Left ventricle myocardium (tissue), 1 donor: ENCODE results near the genes DHRS13 and PHF12.

- PRO-cap = no peak
These were observed 16.4 kb downstream of the ERAL1 start for GRCh38 chr17:28871012-28871737.

DNA sequence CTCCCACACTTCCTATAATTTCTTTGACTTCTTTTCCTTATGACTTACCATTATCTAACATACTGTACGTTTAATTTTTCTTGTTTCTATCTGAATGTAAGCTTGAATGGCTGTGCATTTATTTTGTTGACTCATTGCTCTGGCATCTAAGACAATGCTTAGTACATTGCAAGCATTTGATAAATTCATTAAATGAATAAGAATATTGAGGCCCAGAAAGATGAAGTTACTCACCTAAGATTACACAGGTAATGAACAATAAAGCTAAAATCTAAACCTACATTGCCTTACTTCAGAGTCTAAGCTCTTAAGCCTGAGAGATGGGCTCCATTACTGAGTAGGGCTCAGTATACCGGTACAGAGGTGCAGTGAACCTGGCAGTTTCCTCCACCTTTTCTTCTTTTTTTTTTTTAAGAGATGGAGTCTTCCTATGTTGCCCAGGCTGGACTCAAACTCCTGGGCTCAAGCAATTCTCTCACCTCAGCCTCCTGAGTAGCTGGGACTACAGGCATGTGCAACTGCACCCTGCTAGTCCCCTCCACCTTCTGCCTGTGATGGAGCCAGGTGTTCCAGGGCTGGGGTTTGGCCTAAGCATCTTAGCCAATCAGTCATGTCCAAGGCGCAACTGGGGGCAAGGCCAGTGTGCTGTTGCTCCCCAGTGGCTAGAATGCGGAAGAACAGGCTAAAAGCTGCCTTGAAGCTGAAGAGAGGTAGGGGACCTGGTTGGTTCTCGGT, 18.8 kb downstream of the FLOT2 start:
- PRO-cap = no peak

- PRO-cap = no peak
These were observed 15.4 kb downstream of the FLOT2 start for GRCh38 chr17:28882224-28882496.

- PRO-cap = no peak
These were observed 5.9 kb downstream of the FLOT2 start for GRCh38 chr17:28891493-28892136.

DNA sequence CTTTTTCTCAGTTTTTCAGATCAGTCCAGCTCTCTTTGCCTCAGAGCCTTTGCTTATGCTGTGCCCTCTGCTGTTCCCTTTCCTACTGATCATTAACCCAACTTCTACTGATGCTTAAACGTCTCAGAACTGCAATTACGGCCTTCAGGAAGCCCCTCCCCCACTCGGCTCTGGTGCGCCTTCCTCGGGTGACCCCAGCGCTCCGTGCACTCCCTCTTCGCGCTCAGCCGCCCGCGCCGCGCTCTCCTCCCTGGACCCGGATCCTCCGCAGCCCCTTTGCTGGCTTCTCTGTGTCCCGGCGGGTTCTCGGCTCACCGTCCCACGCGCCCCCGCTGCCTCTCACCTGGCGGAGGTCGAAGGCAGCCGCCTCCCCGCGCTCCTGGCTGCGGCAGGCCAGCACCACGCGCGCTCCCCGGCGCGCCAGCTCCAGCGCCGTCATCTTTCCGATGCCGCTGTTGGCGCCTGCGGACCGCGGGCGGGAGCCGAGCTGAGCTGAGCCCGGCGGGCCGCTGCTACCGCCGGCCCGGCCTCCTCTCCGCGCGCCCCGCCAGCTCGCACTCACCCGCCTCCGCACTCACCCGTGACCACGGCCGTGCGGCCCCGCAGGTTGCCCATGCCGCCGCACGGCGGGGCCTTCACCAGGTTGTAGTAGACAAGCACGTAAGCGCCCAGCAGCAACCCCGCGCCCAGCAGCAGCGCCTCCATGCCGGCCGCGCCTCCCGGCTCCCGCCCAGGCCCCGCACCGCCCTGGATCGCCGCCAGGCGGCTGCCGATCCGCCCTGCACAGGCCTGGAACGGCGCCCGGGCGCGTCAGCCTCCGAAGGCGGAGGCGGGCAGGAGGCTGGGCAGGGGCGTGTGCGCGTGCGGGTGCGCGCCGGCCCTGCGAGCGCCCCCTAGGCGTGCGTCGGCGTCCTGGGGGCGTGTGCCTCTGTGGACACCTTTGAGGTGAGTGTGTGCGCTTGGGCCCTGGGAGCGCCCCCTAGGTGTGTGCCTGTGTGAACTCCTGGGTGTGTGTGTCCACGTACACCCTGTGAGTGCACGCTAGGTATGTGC, at the start of gene DHRS13:
DHRS13 (minus strand) TSS at position 840 of the 1,053 bp plus-strand sequence.
- PRO-cap = unidirectional peak, plus-strand start at position 207 of the sequence; unidirectional peak, minus-strand start at position 728 of the sequence

GRCh38 chr17:28909858-28911183, 7.4 kb upstream of the DHRS13 start:
- PRO-cap = no peak

DNA sequence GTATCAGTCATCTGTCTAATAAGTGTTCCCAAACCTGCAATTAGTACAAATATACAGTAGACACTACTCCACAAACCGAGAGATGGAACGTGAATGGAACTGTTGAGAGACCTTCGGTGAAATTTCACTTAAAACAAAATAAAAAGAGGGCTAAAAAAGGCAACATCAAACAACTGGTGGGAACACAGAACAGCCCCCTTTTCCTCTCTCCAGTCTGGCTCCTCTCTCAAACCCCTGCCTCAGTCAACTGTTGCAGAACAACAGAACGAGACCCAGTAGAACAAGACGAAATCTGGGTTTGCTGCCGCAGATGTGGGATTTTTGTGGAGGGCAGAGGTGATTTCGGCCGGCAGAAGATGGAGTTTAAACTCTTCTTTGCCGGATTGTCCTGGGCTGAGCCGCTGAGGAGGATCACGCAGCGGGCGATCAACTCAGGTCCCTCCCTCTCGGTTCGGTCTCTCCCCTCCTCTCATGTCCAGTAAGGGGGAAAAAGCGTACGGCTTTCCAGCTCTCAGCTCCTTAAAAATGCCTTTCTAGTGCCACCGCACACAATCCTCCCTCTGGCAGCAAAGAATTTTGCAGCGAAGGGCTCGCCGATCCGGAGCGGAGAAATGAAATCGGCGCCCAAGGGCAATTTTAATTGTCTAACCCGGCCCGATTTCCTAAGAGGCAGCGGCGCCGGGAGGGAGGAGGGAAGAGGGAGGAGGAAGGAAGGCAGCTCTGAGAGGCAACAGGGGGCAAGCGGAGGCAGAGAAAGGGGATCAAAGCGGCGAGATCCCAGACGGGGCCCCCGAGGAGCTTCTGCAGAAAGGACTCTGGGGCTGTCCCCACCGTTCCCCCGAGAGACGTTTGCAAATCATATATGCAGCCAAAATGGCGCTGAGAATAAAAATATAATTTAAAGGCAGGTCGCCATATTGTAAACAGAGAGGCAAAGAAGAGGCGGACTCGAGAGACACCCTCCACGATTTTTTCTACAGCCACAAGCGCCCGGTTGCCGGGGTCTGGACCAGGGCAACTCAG, 2.4 kb downstream of the PHF12 start:
- PRO-cap = bidirectional peak, plus-strand start at position 472 of the sequence, minus-strand start at position 376 of the sequence

DNA sequence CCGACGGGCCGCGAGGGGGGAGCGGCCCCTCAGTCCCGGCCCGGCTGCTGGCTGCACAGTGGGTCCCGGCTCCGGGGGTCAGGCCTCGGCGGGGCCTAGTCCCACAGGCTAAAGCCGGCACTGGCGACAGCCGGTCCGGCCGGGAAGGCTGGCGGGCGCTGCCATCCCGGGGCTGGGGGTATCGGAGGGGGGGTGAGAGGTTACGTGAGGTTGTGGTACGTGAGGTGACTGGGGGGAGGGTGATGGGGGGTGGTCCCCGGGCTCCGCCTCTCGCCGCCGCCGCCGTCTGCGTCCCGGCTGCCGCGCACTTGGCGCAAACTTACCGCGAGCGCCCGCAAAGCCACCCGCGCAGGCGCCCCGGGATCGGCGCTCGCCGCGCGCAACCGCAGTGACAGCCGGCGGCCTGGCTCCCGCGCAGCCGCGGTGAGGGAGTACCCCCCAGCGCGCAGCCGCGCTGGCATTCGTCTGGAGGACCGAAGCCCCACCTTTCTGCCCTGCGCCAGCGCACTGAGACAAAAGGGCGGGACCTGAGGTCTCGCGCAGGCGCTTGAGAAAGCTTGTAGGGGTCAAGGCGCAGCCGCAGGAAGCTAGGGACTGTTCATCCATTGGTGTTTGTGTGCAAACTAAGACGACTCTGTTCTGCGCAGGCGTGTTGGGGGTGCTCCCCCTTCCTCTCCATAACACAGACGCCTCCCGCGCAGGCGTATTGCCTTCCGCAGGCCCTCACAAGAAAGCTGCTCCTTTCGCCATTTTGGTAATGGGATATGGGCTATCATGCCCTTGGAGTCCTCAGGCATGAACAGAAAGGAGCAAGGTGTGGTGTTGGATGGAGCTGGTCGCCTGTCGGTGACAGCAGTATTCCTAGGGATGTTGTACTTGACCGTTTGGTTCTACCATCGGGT, at the start of gene PHF12:
PHF12 (minus strand) TSS at position 375 of the 902 bp plus-strand sequence.
- PRO-cap = bidirectional peak, plus-strand start at position 678 of the sequence, minus-strand start at position 321 of the sequence

DNA sequence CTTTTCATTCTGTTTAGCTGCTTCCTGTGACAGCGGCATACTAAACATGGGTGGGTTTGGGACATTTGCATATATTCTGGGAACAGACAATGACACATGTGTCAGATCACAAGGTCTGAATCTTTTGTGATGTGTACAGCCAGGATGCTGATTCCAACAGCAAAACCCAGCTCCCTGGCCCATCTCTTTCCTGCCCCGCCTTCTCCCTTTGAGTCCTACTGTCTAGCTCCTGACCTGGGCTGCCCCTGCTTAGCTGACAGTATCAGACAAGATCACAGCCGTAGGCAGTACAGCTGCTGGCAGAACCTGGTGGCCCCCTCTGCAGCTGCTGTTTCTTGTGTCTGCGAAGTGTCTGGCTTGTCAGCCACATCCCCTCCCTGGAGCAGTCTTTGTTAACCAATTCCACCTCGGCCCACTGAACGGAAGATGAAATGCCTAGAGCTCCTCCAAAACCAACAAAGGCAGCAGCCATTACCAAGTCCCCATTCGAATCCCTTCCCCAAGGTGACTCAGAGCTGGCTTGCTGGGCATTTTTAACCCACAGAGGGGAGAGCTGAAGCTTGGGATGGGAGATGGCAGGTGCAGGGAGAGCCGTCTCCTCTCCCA, 5.6 kb downstream of the PIPOX start:
- PRO-cap = no peak

DNA sequence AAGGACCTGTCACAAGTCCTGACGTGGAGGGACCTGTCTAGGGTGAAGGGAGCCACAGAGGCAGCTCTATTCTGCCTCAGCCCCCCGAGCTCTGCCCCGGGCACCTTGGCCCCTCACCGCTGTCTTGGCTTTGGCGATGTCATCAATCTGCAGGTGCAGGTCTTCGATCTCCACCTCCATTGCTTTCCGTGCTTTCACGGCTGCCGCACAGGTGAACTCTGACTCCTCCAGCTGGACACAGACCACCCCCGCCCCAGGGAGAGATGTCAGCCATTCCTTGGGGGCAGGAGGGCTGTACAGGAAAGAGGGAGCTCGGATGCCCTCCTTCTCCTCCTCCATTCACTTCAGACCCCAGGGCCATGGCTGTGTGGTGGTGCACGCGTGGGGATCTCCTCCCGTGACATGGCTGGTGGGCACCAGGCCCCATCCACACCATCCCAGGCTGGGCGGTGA, 49.3 kb downstream of the PIPOX start:
- PRO-cap = no peak

GRCh38 chr17:29093128-29093641, 50.2 kb downstream of the PIPOX start:
- PRO-cap = no peak

DNA sequence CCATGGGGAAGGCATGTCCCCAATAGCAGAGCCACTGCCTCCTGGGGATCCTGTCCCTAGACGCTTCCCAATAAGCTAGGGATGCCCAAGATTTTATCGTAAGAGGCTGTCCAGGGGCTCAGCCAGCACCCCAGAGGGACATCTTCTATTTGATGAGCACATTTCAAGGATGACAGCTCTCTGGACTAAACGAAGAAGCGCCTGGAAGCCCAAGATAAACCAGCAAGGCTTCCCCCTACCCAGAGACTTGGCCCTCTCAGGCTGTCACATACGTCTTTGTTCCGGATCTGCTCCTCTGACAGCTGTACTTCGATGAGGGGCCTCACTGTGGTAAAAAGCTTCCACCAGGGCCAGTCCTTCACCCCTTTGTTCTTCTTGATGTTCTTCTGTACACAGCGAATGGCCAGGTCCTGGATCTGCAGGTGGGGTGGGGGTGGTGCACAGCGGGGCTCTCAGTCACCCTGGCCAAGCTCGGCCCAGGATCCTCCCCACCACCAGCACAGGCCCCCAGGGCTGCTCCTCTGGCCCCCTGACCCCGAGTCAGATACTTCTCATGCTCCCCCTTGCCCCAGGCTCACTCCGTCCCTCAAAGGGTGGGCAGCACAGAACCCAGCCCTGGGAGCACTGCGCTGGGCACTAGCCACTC, 55.7 kb downstream of the PIPOX start:
- PRO-cap = no peak

- PRO-cap = no peak
These were observed 56.7 kb downstream of the PIPOX start for GRCh38 chr17:29099505-29100112.

DNA sequence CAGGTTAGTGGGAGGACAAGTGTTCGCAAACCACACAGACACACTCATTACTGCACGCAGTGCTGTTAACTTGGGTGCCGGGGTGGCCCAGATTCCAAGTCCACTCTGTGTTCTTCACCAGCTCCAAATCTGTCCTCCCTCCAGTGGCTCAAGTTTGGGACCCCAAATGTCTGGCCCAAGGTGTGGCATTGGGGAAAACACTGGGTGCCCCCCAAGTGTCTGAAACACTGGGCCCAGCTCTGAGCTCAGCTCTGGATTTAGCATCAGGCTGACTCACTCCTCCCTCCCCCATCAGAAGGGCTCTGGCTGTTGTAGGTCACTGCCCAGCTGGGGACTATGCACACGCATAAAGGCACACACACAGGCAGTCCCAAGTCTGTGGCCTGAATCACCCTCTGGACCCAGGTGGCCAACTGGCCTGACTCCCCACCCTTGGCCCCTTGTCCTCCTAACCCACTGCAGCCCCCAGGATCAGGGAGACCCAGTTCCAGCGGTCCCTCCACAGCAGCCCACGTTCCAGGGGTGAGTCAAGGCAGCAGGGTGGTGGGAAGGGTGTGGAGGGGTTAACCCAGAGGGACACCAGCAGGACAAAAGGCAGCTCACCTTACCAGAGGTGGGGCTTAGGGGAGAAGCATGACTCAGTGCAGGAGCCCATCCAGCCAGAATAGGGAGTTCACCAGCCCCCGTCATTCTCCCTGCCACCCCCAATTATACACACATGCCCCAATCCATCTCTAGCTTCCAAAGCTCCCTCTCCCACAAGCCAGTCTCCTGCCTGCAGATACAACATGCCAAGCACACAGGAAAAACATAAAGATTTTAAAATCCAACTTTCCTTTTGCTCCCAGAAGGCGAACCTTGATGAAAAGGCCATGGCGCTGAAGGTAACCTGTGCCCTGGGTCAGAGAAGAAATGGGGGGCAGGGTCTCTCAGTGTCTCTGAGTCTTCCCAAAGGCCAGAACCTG, 47.0 kb downstream of the MYO18A start:
- PRO-cap = no peak

- PRO-cap = no peak
These were observed 10.0 kb downstream of the MYO18A start for GRCh38 chr17:29170124-29170704.

DNA sequence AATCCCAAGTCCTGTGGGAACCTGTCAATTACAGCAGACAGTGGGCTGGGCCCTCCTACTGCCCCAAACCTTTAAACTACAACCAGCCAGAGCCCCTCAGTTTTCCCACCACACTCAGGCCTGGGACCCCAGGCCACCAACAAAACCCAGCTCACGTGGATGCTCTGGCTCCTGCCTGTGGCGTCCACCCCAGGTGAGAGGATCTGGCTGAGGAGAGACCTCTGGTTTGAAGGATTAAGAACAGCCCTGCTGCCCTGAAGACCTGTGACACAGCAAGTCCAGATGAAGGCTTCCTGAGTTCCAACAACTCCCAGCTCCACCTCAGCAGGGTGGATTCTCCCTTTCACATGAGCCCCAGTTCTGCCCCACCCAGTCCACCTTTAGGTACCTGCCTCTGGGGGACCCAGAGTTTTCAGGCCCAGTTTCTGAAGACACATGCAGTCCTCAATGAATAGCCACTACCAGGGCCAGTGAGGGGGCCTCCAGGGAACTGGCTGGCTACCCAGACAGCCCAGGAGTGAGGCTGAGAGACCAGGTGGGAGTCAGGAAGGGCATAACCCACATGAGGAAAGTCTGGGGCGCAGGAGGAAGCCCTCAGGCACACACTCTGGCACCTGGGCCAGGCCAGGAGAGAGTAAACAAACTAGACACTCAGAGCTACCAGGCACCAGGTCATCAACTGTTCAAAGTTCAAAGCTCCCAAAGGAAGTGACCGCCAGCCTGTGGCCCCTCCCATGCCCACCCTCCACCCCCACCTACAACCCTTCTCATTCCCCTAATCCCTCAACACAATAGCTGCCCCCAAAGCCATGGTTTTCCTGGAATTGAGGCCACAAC, 2.3 kb downstream of the MYO18A start:
- PRO-cap = no peak

DNA sequence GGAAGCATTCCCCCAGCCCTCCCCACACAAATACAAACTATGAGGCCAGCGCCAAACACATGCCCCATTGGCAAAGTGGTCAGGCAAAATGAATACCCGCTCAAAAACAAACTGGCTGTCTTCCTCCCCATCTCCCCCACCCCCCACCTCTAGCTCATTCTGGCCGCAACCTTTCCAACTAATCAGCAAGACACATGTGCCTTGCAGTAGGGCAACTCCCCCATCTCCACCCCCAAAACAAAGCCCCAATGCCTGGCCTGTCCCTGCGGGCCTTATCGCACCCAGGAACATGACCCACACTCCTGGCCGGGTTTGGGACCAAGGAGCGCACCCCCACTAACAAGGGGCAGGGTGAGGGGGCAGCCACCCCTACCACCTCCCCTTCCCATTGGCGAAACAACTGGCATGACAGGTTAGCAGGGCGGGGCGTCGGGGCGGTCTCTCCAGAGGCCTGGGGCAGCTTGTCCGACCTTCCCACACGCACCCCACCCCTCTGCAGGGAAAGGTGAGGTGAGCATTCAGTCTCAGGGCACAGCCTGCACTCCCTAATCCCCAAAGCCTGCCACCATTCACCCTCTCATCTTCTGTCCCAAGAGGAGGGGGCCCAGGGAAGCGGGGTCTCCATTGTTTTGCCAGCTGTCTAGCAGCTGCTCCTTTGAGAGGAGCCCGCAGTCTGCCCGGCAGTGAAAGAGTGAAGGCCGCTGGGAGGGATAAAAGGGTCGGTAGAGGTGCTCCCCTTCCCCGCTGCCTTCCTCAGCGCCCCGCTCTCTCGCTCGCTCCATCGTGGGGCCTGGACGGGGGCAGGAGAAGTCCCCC, 860 bp downstream of the MYO18A start:
- PRO-cap = no peak

GRCh38 chr17:29212533-29213279, 32.5 kb upstream of the MYO18A start:
- PRO-cap = no peak

DNA sequence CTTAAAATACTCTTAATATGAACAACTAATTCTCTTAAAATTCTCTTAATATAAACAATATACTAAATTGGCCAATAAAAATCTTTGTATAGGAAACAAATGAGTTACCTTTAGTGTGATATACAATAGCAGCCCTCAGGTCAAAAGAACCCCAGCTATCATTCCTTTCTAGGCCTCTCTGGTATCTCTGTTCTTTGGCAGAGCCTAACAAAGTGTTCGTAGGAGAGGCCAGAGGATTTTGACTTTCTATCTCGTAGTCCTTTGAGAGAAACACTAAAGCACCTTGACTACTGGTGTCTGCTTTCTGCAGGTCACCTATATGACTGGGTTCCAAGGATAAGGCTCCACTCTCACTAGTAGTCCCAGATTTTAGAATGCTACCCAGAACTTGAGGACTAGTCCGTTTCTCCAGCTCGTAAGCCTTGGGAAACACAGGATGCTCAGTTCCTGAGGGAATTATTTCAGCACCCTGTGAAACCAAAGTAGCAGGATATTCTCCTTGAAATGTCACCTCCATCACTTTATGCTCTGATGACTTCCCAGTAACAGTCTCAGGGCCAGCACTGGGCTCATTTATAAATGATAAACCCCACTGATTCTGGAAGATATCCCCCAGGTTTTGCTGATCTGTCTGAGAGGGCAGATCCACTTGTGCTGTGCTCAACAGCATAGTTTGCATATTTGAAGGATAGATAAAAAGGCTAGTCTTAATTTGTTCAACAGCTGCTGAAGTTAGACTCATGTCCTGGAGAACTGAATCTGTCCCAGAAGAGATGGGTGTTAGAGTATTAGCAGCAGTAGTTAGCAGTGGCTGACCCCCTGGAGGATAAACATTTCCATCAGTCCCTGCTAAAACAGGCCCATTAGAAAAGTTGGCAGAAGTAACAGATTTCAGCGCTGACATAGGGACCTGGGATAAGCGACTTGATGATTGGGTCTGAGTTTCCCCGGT, 7.8 kb downstream of the NUFIP2 start:
- PRO-cap = no peak

GRCh38 chr17:29433655-29434033, 43.5 kb downstream of the TAOK1 start:
- PRO-cap = no peak